Metanephros (tissue), 2 donors: ENCODE data around the gene ALPG.

- RAMPAGE, long total RNA = no peak
Measured at GRCh38 chr2:231161787-231162414, 36.5 kb upstream of the ARMC9 start.

DNA sequence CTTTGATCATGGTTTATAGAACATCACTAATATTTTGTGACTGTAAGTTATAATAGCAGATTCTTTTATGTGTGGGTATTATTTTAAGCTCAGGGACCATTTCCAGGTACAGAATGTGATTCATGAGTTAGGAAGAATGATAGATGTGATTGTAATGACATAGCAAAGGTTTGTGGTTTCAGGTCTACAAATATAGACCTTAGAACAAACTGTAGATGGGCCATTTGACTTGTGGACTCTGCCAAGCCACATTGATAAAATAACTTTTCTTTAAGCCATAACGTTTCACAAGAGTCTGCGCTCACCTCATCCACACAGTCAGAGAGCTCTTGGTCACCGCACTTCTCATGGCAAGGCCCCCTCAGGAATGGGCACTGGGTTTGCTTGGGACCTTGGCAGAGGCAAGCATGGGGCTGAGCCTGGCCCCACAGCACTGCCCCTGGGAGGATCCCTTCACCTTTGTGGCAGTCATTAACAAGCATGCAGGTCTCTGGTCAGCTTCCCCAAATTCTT, 13.9 kb downstream of the ARMC9 start:
- RAMPAGE, long total RNA = no peak

GRCh38 chr2:231396118-231396333, 516 bp downstream of the B3GNT7 start:
- RAMPAGE, long total RNA = no peak

GRCh38 chr2:231408547-231408980, 13.1 kb downstream of the B3GNT7 start:
- RAMPAGE, long total RNA = no peak

DNA sequence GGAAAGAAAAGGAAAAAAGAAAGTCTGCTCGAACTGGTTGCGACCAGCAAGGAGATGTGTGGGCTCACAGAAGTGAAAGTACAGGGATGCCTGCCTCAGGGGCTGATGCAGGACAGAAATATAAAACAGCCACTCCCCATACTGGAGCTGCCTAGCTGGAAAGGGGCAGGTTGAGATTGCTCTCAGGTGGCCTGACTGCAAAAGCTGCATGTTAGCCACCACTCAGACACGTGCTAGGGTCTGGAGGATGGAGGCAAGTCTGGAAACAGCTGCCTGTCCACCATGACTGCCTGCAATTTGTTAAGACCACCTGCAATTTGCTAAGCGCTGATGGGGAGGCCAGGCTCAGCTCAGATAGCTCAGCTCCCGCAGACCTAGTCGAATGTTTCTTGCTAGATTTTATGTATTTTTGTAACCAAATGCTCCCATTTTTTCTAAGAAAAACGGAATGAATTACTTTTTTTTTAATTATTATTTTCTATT, 18.0 kb downstream of the B3GNT7 start:
- RAMPAGE, long total RNA = no peak

GRCh38 chr2:231464683-231465712, 714 bp upstream of the NCL start:
- RAMPAGE, long total RNA = no peak

DNA sequence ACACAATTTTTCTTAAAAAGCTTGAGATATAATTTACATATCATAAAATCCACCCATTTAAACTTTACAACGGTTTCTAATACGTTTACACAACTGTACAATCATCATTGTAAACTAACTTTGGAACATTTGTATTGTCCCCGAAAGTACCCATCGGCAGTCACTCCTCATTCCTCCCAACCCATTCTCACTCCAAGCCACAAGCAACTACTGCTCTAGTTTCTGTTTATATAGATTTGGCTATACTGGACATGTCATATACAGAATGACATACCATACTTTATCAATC, 32.8 kb downstream of the NMUR1 start:
- RAMPAGE, long total RNA = no peak

DNA sequence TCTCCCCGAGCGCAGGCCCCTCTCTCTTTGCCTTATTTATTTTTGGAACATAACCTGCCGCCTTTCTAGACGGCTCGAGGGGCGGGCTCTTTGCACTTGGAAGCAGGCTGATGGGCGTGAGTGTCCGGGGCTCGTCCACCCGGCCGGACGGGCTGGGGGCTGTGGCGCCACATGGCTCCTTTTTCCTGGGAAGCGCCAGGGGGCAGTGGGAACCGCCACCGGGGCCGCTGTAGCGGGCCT, 2.5 kb downstream of the PTMA start:
- RAMPAGE, long total RNA = no peak

DNA sequence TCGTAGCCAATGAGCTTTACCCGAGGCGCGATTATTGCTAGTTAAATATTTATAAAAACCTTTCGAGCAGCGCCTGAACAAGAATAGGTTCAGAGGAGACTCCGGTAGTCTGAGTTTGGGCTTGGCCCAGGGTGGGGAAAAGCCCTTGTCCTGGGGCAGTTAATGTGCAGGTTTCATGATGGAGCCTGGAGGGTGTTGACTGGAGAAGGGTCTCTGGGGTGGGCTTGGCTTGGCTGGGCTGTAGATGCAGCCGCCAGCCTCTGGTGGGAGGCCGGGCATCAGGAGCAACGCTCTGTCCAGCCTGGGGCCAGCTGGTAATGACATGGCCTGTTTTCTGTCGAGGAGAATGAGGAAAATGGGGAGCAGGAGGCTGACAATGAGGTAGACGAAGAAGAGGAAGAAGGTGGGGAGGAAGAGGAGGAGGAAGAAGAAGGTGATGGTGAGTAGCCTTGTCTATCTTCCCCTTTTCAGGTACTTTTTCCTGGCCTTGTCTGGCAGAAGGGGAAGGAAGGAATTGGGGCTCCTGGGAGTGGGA, 3.3 kb downstream of the PTMA start:
- RAMPAGE, long total RNA = no peak

- RAMPAGE, long total RNA = no peak
Measured at GRCh38 chr2:231781974-231782321, 866 bp upstream of the PDE6D start.

GRCh38 chr2:231789232-231790325, 3.3 kb downstream of the COPS7B start:
- RAMPAGE, long total RNA = no peak

GRCh38 chr2:232350704-232351163, 27.8 kb upstream of the ALPP start:
- RAMPAGE, long total RNA = no peak

GRCh38 chr2:232386355-232386925, 7.9 kb downstream of the ALPP start:
- RAMPAGE, long total RNA = no peak

DNA sequence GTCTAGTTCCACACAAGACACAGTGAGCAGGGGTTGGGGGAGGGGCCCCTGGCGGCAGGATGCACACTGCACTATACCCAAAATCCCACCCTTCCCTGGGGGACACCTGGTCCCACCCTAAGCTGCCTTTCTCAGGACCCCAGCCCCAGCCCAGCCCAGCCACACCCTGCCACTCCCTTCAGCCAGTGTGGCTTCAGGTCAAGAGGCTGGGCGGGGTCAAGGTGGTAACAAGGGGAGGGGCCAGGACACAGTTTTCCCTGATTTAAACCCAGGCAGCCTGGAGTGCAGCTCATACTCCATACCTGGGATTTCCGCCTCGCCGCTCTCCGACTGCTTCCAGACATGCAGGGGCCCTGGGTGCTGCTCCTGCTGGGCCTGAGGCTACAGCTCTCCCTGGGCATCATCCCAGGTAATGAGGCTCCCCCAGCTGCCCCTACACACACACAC, at the start of gene ALPG:
Gene ALPG (plus strand): TSS at position 292 of the 447 bp plus-strand sequence.
- RAMPAGE, long total RNA = no peak

DNA sequence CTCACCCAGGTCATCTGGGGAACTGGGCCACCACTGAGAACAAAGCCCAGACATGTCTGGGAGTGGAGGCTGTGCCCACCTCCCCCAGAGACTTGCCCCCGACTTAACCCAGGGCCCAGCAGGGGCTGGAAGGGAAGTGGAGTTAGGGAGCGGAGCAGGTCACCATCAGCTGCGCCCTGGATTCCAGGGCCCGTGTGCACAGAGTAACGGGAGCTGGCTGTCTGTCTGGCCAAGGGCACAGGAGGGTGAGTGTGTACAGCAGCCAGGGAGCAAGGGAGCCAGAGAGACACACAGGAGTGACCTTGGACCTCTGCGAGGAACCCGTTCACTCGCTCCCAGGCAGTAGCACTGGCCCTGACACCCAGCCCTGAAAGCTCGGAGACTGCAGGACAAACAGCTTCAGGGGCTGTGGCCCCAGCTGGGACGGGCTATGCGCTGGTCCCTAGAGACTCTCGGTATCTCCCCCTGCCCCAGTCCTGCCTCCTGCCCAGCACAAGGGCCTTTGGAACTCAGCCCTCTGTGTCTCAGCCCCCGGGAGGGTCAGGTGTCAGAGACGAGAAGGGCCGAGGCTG, 12.3 kb upstream of the ALPI start:
- RAMPAGE, long total RNA = no peak

DNA sequence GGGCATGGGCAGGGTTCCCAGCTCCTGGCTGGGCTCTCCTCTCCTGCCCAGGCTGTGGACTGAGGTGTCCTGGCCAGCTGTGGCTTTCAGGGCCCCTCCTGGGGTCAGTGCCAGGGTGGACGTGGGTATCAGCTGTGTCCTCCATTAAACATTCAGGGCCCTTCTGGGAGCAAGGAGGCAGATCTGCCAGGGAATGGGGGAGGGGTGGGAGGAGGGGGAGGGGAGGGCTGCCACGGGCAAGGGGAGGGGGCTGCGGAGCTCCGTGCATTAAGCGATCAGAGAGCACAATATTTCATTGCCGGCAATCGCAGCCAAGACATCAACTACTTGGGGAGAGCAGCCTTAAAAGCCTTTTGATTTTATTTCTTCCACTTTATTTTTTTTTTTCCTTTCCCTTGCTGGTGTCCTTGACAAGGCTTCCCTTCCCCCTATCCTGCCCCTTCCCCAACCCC, 14.5 kb upstream of the ECEL1 start:
- RAMPAGE, long total RNA = no peak

DNA sequence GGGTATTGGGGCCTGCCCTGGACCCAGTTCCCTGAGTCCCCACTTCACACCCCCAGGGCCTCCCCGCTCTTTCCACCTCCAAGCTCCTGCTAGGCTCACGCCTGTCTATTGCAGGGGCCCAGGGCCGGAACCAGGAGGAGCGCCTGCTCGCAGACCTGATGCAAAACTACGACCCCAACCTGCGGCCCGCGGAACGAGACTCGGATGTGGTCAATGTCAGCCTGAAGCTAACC, 302 bp downstream of the CHRNG start:
- RAMPAGE, long total RNA = no peak

GRCh38 chr2:232698511-232698883, 1.4 kb downstream of the GIGYF2 start:
- RAMPAGE, long total RNA = no peak

GRCh38 chr2:232760256-232760610, 16.1 kb downstream of the KCNJ13 start:
- RAMPAGE, long total RNA = no peak

DNA sequence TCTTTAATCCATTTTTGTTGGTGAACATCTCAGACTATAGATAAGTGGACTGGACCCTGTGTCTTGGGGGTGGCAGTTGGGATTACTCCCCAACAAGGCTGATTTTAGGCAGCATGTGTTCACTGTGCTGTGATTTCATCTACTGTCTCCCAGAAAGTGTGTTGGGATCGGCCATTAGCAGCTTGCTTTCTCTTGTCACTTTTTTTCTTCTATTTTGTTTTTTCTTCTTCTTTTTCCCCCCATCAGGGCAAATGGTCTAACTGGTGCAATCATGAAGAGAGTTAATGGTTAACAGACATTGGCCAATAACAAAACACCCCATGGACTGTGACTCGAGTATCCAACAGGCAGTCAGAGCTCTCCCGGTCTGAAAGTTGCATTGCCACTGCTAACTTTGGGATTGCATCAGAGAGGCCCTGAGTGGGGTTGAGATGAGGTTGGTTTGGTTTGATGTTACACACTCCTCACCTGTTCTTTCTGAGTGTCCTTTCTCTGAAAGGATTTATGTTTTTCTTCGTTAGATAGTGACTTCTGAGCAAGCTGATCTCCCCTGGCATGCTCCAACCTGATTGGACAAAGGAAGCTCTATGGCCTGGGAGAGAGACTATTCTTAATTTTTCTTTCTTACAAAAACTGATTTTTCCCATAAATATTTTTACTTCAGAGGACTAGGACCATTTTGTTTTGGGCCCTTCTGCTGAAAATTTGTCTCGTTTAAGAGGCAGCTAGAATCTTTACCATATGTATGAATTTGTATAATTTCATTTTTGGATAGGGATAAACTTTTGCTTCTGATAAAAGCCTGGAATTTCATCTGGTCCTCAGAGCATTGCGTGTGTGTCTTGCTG, 12.8 kb upstream of the SNORC start:
- RAMPAGE, long total RNA = no peak